HT-29 (cell line): ENCODE results near the genes BCAS4 and SALL4.

- RAMPAGE, long total RNA = no peak
Measured at GRCh38 chr20:50727361-50727560, 4.1 kb upstream of the PARD6B start.

DNA sequence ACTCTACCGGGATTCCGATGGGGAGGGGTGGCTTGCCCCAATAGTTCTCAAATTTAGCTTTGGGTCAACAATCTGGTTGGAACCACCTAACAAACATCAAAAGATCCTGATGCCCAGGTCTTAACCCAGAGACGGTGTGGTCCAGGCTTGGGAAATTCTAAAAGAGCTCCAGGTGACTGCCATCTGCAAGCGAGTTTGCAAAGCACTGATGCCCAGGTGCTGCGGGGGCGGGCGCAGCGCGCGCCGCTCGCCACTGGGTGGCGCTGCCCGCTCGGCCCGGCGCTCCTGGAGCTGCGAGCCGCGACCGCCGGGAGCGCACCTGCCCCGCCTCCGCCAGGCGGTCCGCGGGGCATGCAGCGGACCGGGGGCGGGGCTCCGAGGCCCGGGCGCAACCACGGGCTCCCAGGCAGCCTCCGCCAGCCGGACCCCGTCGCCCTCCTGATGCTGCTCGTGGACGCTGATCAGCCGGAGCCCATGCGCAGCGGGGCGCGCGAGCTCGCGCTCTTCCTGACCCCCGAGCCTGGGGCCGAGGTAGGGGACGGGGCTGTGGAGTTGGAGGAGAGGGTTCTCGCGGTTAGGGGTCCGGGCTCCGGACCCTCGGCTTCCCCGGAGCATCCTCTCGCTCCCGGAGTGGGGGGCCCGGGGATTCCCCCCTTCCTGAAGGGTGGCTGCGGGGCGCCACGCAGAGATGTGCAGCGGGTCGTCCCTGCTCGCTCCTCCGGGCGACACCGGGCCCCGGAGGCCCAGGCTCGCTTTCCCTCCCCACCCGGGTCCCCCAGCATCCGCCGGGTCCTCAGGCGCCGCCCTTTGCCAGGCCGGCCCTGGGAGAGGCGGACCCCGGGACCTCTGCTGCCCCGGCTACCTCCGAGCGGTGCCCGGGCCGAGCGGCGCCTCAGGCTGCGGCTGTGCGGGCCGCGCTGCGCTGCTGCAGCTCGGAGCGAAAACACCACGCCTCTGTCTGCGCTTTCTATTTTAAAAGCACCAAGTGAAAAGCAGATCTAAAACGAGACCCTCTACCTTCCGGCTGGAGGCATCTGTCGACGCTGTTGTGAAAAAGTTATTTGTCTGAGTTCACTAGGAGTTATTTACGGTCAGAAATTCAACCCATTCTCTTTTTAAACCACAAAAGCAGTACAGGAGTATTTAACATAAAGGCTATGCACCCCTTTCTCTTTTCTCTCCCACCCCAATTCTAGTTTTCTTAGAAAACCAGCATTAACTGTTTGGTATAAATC lies at the start of gene BCAS4:
Gene BCAS4, plus strand, starts transcription at position 419 of the 1,235 bp plus-strand sequence.
- RAMPAGE, long total RNA = no peak

- RAMPAGE, long total RNA = no peak
Measured at GRCh38 chr20:50870205-50871243, 60.7 kb downstream of the ADNP start.

DNA sequence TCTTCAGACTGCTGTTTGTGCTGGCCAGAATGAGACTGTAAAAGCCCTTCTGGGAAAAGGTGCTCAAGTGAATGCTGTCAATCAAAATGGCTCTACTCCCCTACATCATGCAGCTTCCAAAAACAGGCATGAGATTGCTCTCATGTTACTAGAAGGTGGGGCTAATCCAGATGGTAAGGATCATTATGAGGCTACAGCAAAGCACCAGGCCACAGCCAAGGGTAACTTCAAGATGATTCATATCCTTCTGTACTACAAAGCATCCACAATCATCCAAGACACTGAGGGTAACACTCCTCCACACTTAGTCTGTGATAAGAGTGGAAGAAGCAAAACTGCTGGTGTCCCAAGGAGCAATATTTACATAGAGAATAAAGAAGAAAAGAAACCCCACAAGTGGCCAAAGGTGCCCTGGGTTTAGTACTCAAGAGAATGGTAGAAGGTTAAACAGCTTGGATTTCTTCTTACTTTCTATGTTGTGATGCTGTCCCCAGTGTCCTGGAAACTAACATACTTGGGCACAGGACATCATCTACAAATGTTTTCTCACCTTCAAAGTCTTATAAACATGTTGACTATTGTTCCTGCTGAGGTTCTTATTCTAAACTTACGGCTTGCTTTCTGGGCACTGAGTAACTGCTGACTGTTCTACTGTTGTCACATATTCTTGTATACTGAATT lies 17.1 kb downstream of the ADNP start:
- RAMPAGE, long total RNA = no peak

DNA sequence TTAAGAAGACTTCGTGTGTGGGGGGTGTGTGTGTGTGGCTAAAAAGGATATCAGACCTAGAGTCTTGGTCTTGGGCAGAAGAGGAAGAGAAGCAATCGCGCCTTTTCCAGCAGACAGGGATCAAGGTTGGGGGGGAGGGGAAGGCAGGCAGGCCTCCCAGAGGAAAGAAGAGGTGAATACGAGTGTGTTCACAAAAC lies 1.4 kb downstream of the ADNP start:
- RAMPAGE, long total RNA = no peak

DNA sequence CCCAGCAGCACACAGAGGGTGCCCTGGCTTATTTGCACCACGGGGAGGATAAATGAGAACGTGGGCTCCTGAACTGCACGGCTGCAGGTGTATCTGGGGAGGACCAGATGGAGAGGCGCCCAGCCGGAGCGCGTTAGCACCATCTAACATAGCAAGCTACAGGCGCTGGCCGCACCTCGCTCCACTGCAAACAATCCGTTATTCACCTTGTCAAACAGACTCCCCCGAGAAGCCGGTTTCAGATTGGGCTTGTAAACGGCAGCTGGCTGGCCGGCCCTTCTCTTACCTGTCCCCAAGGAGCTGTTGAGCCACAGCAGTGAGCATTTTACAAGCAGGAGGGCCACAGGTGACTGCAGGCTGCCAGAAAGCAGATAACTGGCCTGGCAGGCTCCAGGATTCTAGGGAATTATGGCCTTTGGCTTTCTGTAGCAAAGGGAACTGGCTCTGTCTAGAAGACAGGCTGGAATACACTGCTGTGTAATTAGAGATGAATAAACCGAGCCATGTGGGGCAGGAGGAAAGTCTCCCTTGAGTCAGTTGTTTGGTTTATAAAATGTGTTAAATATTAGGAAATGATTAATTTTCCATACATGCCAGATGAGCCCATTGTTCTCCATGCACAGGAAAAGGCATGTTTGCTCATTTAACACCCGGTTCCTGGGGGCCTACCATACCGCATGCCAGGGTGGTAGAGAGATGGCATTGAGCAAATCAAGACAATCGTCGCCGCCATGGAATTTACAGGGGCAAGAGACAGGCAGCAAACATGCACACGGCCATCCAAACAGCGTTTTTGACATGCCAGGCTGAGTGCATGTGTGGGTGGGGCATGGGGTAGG lies 159.4 kb downstream of the NFATC2 start:
- RAMPAGE, long total RNA = no peak

GRCh38 chr20:51417316-51418141 lies 125.0 kb downstream of the NFATC2 start:
- RAMPAGE, long total RNA = no peak

DNA sequence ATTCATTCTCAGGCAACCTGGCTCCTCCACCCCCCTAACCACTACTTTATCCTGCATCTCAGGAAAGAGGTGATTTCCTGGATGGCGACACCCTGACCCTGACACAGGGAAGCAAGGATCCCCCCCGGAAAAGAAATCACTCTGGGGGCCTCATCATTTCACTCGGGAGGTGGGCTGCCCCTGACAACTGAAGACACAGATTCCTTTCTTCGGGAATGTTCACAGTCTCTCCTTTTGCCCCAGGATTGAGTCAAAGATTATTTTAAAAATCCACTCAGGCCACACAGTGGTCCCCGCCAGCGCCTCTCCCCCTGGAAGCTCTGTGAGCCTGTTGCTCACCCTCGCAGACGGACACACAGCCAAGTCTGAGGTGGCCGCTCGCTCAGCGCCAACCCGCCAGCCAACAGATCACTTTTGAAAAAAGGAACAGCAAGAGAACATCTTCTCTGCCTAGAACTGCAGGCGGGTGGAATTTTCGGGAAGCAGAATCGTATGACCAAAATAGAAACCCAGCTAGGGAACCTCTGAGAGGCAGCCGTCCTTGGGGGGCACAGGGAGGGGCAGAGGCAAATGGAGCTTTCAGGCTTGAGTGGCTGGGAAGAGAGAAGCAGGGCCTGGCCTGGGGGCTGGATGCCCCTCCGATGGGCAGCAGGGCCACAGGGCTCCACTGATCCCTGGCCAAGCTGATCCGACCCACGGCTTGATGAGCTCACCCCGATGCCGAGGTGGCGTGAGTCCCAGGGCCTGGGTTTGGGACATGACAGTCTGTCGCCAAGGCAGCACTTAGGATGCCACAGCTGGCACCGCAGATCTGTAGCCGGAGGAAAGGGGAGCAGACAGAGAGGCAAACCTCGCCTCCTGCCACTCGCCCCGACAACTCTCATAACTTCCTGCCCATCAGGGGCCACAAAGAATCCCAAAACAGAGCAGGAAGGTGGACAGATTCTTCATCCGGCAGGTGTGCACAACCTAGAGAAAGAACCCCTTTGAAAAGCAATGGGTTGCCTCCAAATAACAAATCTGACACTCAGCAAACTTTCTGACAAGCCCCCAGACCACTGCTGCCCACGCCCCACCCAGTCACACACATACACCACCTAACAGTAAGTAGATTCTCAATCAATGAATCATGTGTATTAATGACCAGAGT lies 9.9 kb downstream of the NFATC2 start:
- RAMPAGE, long total RNA = no peak

GRCh38 chr20:51583500-51584000 lies 41.0 kb upstream of the NFATC2 start:
- RAMPAGE, long total RNA = no peak

DNA sequence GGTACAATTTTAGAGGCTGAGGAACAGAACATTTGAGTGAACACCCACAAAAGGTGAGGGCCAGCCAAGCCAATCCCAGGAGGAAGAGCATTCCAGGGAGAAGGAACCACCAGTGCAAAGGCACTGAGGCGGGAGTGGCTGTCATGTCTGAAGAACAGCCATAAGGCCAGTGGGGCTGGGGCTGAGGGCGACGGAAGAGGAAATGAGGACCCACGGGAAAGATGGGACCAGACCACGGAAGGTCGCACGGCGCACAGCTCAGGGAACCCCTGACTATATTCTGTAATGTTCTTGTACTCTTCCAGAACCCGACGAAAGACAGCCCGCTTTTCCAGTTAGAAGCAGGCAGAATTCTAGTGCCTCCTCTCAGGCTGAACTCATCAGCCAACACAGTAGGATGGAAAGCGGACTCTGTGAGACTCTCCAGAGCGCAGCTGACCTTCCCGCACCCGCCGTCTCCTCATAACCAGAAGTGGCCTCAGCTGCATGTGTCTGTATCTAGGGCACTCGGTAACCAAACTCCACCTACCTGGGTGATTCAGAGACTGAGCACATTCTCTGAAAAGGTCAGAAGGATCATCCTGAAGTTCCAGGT lies 66.5 kb upstream of the NFATC2 start:
- RAMPAGE, long total RNA = no peak

GRCh38 chr20:51802110-51802888 lies at the start of gene SALL4:
SALL4 (minus strand) TSS chr20:51802521.
- RAMPAGE, long total RNA = no peak

GRCh38 chr20:51984883-51985487 lies 182.7 kb upstream of the SALL4 start:
- RAMPAGE, long total RNA = no peak

DNA sequence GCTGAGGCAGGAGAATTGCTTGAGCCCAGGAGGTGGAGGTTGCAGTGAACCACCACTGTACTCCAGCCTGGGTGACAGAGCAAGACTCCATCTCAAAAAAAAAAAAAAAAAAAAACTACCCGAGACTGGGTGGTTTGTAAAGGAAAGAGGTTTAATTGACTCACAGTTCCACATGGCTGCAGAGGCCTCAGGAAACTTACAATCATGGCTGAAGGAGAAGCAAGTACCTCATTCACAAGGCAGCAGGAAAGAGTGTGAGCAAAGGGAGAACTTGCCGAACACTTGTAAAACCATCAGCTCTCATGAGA lies 30.6 kb upstream of the ZFP64 start:
- RAMPAGE, long total RNA = no peak

- RAMPAGE, long total RNA = no peak
Measured at GRCh38 chr20:52946043-52946475, 26.1 kb upstream of the TSHZ2 start.

DNA sequence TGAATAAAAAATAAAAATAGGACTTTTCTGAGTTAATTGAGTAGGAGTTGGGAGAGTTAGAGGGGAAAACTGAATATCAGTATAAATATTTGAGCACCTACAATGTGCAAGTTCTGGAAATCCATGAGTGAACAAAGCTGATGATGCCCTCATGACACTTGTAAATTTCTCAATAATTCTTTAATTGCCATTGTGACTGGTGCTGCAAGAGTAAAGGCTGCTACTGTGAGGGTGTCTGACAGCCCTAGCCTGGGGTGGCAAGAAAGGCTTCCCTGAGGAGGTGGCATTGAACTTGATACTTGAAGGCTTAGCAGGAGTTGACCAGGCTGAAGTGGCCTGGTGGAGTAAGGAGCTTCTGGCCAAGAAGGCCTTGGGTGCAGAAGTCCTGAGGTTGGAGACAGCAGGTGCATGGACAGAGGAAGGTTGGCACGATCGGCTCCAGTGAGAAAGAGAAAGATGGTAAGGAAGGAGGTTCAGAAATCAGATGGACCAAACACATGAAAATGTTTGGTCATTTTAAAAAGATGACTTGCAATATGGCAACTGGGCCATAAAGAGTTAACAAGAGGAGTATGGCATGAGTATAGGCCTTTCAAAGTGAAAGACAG lies 34.8 kb downstream of the TSHZ2 start:
- RAMPAGE, long total RNA = no peak

DNA sequence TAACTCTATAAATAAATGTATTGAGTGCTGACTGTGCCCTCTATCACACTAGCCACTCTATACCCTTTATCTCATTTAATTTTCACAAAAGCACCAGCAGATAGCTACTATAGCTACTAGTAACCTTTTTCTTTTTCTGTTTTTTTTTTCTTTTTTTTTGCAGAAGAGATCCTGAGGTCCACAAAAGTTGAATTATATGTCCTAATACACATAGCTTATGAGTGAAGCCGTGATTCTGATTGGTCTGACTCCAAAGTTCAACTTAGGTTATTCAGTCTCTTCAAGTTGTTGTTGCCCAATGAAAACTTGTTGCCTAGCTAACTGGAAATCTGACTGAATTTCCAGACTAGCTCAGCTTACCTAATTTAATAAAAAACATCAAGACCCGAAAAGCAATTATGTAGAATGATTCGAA lies 107.5 kb downstream of the TSHZ2 start:
- RAMPAGE, long total RNA = no peak

GRCh38 chr20:53331556-53331881 lies 262.1 kb downstream of the ZNF217 start:
- RAMPAGE, long total RNA = no peak

GRCh38 chr20:53503985-53504461 lies 89.6 kb downstream of the ZNF217 start:
- RAMPAGE, long total RNA = no peak

DNA sequence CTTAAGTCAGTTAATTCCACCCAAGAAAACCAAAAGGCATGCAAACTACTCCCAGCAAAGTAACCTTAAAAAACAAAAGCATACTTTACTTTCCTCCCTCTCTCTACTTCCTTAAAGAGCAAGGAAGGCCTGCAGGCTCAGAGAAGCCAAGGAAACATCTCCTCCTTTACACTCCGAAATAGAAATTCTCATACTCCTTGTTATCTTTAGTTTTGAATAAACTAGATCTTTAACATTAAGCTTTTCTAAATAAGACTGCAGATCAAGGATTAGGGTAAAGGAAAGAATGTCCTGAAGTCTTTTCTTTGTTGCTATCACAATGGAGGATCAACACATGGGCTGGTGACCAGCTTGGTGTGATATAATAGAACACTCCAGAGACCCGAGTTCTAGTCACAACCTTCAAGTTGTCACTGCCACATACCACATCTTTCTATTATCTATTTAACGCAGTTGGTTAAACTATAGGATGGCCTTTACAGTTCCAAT lies 9.4 kb downstream of the ZNF217 start:
- RAMPAGE, long total RNA = no peak

DNA sequence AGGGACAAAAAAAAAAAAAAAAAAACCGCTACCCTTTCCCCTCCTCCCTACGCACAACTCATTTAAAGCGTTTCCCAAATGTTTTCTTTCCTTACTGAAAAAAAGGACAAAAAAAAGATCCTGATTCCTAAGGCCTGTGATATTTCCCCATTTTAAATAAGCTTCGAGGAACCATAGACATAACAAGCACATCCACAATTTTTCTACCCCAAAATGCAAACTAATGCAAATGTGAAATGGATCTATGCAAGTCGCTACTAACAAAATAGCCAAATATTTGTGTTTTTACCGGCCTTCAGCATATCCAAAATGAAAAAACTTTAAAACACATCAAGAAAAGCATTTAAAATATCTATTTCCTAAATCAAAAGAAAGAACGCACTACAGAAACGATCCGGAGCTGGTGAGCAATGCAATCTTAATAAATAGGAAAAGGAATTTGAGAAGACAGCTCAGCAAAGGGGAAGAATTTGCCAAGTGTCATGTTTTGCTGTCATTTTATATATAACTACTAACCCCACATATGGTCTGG lies 1.5 kb upstream of the ZNF217 start:
- RAMPAGE, long total RNA = no peak